ENCODE data around the gene PSIP1.

- RRBS: no CpG with 5 or more reads among the region's 8 CpGs
Observed at GRCh38 chr9:13446010-13446780, 166.7 kb upstream of the MPDZ start.

- RRBS: no CpG with 5 or more reads among the region's 4 CpGs
Observed at GRCh38 chr9:13652370-13652665, 372.8 kb upstream of the MPDZ start.

- RRBS: no CpG with 5 or more reads among the region's 9 CpGs
Observed at GRCh38 chr9:13787304-13787993, 508.0 kb upstream of the MPDZ start.

DNA sequence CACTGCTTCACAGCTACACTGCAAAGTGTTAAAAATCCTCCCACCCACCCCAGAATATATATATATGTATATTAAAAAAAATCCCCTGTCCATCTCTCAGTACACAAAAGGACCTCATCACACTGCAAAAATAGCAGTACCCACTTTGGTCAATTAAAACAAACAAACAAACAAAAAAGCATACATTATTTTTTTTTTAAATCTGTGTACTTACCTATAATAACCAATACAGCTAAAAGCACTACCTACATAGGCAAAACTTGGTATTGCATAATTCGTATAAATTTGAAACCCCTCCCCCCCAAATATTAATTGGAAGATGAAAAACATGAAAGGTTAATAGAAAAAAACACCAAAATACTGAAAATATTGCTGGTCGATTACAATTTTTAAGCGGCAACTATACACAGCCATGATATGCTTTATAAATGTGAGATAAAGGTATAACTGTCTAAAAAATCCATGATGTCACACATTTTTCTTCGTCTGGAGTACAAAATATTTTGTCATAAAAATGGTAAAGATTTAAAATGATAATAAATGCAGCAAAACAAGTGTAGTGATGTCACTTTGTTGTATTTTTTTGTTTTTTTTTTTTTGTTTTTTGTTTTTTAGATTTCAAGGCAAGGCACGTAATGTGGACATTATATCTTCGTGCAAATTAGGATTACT is 227.6 kb downstream of the NFIB start:
- RRBS: no CpG with 5 or more reads among the region's 6 CpGs

DNA sequence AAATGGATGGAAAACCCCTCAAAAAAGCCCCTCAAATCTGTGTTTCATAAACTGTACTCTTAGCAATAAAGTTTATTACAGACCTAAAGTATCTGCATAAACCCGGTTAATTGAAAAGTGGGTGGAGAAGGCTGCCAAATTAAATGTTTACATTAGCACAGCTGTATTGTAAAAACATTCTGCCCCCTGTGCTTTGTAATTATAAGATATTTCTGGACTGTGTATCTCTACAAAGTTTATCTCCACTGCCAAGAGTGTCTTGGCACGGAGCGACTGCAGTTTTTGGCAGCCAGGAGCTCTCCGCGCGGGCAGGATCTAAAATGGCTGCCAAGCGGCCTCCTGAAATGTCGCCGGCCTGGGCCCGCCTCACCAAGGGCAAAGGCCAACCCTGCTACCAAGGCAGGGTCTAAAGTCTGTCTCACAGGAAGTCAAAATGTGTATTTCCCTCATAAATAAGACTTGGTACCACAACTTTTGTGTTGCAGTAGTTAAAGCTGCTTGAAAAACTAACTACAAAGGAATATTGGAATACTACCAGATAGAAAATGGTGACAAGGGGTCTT is 110.6 kb downstream of the NFIB start:
- RRBS: no CpG with 5 or more reads among the region's 10 CpGs

DNA sequence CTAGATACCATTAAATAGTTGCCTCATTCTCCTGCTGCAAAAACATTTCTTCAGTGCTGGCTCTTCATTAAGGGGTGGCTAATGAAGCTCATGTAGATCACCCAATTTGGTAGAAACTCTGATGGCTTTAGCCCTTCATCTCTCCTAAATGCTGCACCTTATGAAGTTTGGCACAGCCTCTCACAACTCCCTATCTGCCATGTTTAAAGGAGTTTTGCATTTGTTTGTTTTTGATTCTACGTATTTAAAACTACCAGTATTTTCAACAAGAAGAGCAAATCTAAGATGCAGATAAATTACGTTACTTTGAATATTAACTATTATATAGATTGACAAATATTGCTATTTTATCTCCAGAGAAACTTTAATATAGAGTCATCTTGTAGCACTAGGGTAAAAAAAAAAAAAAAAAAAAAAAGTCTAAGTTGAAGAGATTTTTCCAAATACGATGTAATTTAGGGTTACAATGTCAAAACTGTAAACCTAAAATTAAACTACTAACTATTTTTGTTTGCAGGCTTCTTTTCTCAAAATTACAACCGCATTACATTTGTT is 94.9 kb downstream of the NFIB start:
- RRBS: no CpG with 5 or more reads among the region's 4 CpGs

GRCh38 chr9:14522558-14522964 is 170.7 kb downstream of the ZDHHC21 start:
- RRBS: no CpG with 5 or more reads among the region's 4 CpGs

DNA sequence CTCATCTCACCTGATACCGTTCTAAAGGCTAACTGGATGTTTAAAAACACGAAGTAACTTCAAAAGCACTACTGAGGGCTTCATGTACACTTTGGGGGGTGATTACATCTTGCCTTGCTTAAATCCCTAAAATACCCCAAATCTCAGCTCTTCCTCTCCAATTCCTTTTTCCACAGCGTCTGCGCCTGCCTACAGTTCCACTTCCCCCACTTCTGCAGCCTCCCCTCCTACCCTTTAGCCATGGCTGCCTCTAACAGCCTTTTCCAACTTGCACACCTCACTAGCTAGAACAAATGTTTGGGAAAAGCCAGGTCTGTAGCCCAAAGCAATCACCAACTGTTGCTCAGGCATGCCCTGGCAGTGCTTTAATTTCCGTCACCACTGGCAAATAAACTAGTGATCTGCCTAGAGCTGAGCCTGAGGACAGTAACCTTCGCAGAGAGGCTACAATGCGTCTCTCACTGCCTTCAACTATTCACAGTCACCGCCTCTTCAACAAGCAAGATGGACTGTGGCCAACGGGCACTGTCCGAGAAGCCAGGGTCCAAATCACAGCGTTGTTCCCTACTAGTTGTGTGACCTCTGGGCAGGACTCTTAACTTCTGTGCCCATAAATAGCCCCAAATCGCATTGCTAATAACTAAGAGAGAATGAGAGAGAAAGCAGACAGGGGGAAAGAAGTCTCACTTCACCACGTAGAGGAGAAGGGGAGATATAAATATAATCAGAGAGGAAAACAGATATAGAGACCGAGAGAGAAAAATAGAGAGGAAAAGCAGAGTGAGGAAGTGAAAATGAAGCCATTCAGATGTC is 158.1 kb downstream of the ZDHHC21 start:
- RRBS: no CpG with 5 or more reads among the region's 14 CpGs

DNA sequence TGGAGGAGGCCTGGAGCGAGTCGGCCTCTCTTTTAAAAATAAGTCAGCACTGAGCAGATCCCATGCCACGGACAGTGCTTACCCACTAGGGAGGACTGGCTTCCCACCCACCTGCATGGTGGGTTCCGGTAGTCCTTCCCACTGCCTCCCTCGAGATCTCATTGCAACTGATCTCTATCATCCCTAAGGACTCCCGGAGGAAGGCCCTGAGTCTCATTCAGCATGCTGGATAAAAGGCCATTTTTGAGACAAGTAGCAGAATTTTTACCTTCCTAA is 155.9 kb downstream of the ZDHHC21 start:
- RRBS: no CpG with 5 or more reads among the region's 6 CpGs

DNA sequence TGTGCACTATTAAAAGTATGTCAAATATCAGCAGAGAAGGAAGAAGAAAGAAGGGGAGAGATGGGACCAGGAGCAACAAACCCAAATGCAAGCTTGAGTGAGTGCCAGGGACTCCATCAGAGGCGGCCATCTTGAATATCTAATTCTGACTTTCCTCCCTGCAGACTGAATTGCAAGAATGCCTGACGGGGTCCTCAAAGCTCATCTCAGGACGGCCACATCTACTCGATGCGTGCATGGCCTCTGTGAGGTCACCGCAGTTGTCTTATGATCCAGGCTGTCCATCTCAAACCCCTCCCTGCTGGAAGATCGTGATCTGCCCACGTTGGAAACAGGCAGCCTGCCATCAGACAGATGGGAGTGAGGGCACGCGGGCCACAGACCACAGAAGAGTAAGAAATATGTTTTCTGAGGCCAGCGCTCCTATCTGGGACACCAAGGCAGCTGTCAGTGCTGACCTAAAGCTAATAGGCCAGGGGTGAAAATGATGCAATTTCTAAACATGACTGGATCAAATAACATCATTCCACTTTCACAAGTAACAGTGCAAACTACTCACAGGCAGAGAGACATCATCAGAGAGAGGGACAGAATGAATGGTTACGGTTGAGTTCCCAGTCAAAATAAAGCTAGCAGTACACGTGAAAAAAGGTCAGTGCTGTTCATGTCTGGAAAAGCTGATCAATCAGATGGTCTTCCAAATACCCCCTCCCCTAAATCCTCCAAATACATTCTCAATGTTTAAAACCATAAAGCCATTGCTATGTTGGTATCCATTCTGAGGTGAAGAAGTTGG is 57.0 kb upstream of the CER1 start:
- RRBS: no CpG with 5 or more reads among the region's 13 CpGs

DNA sequence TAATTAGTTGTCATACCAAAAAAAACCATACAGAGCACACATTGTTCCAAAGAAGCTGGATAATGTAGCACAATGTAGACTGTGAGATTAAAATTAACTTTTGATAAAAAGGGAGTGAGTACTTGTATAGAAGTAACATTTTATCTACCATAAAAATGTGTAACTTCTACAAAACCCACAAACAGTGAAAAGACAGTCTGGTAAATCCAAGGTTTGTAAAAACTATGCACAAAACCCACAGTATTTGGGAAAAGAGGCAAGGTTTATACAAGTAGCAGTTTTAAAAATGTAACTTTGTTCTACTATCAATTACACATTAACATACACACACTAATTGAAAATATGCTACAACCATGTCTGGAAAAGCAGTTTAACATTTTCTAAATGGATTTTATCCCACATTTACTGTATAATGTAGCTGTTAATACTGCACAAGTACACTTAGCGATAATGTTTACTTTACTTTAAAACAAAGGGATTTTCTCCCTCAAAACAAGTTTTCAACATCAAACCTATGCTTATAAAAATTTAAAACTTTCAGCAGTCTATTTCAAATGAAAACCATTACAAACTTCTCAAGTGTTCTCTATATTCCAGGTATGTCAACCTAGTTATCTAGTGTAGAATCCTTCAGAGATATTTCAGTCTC is 42.4 kb downstream of the SNAPC3 start:
- RRBS: no CpG with 5 or more reads among the region's 1 CpG

DNA sequence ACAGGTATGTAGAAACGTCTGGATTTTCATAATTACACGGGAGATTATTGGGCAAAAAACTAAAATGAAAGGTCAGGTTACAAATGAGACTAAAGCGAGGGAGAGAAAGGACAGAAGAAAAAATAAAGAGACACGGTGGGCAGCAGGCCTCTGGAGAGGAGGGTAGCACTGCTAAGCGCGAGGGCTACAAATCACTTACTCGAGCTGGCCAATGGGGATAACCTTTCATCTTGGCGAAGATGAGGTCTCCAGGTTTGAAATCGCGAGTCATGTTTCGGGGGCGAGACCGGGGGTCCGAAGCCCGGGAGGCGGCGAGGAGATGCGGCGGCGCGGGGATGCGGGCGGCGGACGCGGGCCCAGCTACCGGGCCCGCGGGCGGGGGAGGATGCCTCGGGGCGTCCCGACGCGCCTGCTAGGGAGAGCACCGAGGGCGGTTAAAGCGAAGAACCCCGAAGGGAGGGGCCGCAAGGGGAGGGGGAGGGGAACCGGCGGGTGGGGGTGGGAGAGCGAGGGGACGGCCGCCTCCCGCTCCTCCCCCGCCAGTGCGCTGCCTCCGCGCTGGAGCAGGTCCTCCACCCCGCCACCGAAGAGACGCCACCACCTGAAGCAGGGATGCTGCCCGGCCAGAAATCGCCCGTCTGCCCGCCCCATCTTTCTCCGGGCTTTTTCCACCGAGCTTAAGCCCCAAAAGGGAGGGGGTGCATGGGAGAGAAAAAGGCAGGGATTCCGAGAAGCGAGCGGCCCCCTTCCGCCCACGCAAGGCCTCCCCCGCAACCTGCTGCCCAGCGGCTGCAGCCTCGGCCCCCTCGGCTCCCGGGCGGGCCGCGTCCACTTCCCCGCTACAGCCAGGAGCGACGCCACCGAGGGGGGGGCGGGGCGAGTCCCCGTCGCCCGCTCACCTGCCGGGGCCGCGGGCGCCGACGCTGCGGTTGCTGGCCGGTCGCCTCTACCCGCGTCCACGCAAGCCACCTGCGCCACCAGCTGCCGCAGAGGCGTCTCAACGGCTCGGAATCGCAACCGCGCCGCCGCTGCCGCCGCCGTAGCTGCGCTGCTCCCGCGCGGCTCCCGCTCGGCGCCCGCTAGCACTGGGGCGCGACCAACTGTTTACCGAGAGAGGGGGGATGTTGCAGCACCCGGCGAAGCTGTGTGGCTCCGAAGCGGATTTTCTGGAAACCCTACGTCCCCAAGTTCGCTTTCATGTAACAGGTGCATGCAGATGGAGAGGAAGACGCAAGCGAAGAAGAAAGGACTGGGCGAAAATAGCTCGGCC is at the start of gene PSIP1:
PSIP1 (minus strand) TSS at position 1,053 of the 1,270 bp plus-strand sequence.
- RRBS: 2% methylated on average over 22 of the region's 127 CpGs

GRCh38 chr9:16138786-16139418 is 586.1 kb downstream of the CCDC171 start:
- RRBS: no CpG with 5 or more reads among the region's 11 CpGs

GRCh38 chr9:16139634-16140306 is 586.9 kb downstream of the CCDC171 start:
- RRBS: no CpG with 5 or more reads among the region's 6 CpGs

- RRBS: no CpG with 5 or more reads among the region's 10 CpGs
Observed at GRCh38 chr9:16207128-16207627, 654.3 kb downstream of the CCDC171 start.

- RRBS: no CpG with 5 or more reads among the region's 8 CpGs
Observed at GRCh38 chr9:16344211-16344698, 526.2 kb downstream of the BNC2 start.

DNA sequence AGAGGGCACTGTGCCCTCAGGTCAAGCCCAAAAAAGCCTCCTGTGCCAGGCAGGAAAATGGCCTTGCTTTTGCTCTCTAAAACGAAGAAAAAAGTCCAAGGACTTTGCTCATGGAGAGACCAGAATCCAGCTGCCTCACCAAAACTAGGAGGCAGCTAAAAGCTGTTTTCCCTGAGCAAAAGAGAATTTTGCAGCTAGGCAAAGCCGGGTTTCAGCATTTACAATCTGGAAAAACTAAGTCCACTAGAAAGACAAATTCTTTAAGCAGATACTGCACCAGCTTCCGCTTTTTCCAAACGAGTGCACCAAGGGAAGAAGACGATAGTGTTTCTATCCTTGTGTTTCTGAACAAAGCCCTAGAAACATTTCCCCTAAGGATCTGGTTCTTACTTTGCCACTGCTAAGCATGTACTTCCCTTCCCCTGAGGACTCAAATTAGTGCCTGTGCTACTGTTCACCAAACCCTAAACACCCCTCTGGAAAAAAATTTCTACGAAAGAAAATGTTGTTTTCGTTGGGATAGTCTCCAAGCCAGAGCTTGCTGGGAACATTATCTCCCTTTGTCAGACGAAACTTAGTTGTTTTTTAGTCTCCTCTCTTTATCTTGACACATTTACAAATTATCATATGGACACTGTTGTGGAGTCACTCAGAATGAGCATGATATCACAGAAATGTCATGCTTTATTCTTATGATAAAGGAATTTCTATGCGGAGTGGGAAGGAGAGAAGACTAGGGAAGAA is 294.6 kb downstream of the BNC2 start:
- RRBS: no CpG with 5 or more reads among the region's 9 CpGs

GRCh38 chr9:16696135-16696676 is 174.3 kb downstream of the BNC2 start:
- RRBS: no CpG with 5 or more reads among the region's 3 CpGs

DNA sequence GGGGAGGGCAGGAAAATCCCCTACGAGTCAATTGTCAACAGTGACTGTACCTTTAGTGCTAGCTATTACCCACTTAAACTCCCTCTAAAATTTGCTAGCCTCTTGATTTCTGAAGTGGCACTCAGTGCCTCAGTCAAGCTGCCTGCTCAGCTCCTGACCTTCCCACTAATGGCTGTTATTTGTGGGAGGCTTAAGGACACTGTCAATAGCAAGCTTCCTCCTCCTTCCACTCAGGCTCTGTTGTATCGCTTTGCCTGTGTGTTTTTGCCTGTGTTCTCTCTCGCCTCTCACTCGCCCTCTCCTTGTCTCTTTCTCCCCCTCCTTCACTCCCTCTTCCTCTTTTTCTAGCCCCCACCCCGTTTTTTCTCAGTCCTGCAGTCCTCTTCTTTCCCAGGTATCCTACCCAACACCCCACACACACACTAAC is 140.8 kb downstream of the BNC2 start:
- RRBS: no CpG with 5 or more reads among the region's 5 CpGs

DNA sequence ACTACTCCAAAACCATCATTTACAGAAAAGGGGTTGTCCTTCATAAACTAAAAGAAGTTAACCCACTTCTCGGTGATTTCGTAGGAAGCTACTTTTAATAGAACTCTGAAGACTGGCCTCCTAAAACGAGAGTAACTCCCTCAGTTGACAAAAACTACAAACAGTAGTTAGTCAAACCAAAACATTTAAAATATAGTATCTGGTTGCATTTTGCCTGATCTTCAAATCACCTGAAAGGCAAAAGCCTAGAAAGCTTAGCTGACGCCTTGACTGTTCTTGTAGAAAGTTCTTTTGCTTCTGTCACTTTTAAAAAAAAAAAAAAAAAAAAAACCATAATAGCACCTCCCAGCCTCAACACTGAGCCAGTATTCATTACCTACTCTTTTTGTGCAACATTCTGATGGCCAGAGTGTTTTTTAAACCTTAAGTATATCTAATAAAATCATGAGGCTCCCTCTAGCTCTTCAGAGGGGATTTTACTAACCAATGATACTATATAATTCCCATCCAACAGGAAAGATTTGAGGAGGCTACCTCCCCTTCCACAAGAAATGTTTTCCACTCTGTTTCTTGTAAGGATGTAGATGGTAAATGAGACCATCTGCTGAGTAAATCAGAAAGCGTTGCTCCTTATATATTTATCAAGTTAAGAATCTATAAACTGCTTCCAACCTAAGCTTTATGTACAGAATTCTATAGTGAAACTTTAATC is 4.0 kb downstream of the BNC2 start:
- RRBS: no CpG with 5 or more reads among the region's 5 CpGs

All from epithelial cell of esophagus (primary cell).